Islet of Langerhans (tissue), 1 donor: ENCODE measurements around a stretch of chr15.

GRCh38 chr15:94080256-94080725, 151.1 kb upstream of the MCTP2 start:
- RRBS = no CpG with 5 or more reads among the region's 7 CpGs

- RRBS = no CpG with 5 or more reads among the region's 6 CpGs
Observed at GRCh38 chr15:94080726-94081025, 150.7 kb upstream of the MCTP2 start.

- RRBS = no CpG with 5 or more reads among the region's 5 CpGs
Observed at GRCh38 chr15:94206351-94206852, 25.0 kb upstream of the MCTP2 start.

- RRBS = no CpG with 5 or more reads among the region's 10 CpGs
Observed at GRCh38 chr15:94229389-94230448, 1.6 kb upstream of the MCTP2 start.

DNA sequence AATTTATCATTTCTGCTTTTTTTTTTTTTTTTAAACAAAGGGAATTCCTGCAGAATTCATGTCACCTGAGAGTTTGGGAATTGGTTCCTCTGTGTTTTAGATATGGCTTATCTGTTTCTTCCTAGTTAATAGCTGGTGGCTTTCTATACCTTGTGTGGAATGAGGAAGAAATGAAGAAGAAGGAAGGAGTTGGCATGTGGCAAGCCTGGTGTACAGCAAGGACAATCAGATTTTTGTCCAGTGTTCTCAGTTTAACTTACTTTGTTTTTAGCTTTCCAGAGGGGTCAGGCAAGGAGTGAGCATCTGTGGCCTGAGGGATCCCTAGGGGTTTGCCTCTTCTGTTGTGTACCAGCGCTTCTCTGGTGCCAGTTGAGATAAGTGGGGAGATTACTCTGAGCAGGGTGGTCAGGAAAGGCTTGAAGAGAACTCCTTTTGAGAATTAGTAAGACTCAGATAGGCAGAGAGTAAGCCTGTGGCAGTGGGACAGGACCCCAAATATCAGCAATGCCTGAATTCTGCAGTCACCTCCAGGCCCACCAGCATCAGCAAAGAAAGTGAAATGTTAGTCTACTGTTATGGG, 70.5 kb downstream of the MCTP2 start:
- RRBS = no CpG with 5 or more reads among the region's 1 CpG

DNA sequence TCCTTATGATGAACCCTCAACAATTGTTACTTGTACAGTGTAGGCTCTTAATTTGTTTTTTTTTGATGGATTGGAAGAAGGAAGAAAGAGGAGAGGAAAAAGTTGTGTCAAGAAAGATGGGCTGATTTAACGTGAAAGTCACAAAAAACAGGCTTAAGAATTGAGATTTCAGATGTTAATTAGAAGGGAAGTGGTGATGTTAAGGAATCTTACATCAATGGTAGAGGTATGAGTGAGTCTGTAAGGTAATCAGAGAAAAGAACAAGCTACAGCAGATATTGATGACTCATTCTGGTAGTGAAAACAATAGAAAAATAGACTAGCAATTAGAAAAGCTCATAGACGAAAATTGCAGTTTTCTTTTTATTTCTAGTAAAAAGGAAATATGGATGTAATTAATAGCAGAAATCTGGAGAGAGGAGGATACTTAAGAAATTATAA, 559.6 kb downstream of the MCTP2 start:
- RRBS = no CpG with 5 or more reads among the region's 2 CpGs

DNA sequence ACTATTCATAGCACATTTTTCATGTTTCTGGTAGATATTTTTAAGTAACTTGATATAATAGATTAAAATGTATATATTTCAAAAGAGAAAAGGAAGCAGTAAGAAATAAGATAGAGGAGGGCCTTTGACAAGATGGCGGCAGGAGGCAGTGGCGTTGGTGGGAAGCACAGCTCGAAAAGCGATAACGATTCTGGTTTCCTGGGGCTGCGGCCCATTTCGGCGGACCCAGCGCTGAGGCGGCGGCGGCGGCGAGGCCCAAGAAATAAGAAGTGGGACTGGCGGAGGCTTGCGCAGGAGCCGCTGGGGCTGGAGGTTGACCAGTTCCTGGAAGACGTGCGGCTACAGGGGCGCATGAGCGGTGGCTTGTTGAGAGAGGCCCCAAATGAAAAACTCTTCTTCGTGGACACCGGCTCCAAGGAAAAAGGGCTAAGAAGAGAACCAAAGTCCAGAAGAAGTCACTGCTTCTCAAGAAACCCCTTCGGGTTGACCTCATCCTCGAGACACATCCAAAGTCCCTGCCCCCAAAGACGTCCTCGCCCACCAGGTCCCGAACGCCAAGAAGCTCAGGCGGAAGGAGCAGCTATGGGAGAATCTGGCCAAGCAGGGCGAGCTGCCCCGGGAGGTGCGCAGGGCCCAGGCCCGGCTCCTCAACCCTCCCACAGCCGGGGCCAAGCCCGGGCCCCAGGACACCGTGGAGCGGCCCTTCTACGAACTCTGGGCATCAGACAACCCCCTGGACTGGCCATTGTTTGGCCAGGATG, 624.2 kb downstream of the MCTP2 start:
- RRBS = no CpG with 5 or more reads among the region's 39 CpGs

GRCh38 chr15:95196159-95197025, 965.0 kb downstream of the MCTP2 start:
- RRBS = no CpG with 5 or more reads among the region's 17 CpGs

DNA sequence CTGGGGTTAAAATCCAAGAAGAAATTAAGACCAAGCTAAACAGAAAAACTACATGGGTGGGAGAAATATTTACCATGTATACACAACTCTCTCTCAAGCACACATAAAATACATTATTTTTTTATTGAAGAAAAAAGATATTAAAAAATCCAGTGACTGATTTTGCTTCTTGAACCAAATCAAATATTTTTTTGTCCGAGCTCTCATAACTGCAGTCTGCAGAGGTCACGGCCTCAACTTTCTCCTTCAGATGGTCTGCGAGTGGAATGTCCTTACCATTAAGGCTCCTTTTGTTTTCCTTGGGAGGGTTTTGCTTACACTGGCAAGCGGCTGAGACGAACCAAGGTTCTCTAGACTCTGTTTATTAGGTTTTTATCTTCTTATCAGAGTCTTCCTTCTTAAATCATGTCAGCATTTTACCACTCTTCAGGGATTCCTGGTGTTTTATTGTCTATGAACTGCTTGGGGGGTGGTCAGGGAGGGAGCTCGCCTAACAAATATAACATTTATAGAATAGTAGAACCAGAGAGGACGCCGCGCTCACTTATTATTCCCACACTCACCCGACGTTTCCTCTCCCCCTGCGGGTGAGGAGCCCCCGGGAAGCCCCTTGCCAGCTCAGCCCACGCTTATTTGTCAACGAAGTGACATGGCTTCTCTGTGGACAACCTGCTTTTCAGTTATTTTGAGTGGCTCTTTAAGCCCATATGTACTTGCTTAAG, 773.6 kb upstream of the NR2F2 start:
- RRBS = no CpG with 5 or more reads among the region's 15 CpGs

DNA sequence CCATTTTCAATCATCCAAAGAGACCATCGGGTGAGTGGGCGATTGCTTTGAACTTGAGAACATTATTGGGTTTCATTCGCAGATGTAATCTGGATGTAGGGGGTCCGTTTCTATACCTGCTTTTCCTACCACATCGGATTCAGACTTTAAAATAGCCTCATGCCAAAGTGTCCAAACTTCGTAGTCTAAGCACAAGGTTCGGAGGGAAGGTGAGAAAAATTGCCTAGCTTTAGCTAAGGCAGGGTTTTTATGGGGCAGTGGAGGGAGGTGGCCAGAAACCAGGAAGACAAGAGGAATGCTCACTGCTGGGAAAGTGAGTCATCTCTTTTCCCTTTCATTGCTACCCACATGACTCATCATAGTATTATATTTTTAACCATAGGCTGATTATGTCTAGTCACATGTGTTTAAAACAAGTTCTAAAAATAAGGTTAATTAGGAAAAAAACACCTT, 773.1 kb upstream of the NR2F2 start:
- RRBS = no CpG with 5 or more reads among the region's 7 CpGs

DNA sequence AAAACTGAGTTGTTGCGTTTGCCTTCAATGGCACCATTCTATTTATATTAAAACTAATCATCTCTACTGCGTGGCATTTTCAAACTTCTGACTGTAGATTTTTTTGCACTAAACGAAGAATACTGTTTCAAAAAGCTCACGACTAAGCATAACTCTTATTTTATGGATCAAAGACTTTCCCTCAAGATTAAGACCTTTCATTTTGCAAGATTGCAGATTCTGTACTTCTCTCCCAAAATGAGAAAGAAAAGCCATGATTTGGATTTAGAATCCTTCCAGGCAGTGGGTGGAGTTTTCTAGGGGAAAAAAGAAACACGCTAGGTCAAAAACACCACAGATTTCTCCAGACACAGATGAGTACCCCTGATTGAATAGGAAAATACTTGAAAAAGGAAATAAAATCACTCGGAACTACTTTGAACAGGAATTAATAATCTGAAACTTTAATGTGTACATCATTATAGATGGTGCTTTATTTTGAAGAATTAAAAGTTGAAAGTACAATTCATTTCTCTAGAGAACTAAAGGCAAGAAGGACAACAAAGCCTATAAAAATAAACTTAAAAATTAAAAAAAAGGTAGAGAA, 617.1 kb upstream of the NR2F2 start:
- RRBS = no CpG with 5 or more reads among the region's 6 CpGs

DNA sequence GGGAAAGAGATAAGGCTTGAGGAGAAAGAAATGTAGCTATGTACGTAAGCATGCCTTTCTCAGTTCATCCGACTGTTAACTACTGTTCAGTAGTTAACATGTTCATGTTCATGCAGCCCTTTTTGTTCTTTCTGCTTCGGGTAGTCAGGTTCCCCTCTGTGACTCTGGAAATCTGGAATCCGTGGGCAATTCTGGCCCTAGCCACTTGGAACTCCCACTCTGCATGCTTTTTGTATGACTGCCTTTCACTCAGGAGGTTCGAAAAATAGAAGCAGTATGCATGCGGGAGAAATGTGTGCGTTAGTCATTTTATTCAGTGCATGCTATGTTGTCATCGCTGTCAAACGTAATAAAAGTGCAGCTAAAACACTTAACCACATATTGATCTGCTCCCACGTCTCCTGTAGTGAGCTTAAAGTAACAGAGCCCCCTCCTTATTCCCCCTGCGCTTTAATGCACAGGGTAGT, 283.1 kb upstream of the NR2F2 start:
- RRBS = no CpG with 5 or more reads among the region's 11 CpGs

DNA sequence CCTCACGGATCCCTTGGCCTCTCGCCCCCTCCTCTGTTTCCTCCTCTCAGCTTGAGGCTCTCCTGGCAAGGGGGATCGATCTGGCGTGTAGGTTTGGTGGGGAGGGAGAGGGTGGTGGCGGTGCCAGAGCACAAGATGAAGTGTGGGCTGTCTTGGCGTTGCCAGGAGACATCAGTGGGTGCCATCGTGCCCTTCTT, 14.2 kb downstream of the NR2F2 start:
- RRBS = no CpG with 5 or more reads among the region's 7 CpGs

DNA sequence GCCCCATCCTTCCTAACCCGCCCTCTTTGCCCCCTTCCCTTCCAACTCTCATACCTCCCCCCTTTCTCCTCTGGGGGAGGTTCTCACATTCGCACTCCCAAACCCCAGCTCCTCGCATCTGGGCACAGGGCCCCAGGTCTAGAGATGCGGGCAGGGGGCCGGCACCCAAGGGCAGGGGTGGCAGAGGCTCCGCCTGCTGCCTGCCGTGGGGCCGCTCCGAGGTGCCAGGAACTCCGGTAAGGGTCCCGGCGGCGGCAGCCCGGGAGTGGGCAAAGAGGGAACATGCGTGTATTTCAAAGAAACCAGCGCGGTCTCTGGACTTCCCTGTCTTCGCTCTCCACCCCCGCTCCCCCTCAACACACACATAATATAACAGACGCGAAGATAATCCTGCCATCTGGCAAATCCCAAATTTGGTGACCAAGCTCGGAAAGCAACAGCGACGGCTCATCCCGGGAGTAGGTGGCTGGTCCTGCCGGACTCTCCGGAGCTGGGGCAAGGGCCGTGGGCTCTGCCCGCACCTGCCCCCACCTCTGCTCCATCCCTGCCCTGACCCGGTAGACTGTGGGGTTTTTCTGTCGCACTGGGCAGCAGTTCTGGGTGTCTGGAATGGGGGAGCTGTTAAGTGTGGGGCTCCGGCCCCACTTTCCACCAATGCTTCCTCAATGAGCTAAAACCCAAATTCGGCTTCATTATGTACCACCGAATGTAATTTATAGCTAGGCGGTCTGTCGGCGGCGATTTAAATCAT, 31.0 kb downstream of the NR2F2 start:
- RRBS = 25% methylated on average over 12 of the region's 38 CpGs

DNA sequence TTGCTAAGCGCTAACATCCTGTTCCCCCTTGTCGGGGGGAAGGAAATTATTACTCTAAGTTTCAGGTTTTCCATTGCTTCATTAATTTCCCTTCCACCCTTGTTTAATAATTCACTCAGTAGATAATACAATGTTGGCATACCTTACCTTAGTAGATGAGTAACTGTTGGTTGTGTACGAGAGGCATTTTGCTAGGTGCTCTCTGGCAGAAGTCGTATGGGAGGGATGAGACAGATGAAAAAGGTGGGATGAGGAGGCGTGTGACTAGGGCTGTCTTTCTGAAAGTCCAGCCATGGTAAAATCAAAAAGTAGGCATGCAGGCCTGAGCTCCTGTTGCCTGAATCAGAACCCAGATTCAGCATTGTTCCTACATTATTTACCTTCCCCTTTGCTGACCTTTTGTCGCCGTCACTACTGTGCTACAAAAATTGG, 641.1 kb upstream of the ARRDC4 start:
- RRBS = no CpG with 5 or more reads among the region's 7 CpGs

GRCh38 chr15:97971729-97972538, 11.4 kb downstream of the ARRDC4 start:
- RRBS = no CpG with 5 or more reads among the region's 8 CpGs

DNA sequence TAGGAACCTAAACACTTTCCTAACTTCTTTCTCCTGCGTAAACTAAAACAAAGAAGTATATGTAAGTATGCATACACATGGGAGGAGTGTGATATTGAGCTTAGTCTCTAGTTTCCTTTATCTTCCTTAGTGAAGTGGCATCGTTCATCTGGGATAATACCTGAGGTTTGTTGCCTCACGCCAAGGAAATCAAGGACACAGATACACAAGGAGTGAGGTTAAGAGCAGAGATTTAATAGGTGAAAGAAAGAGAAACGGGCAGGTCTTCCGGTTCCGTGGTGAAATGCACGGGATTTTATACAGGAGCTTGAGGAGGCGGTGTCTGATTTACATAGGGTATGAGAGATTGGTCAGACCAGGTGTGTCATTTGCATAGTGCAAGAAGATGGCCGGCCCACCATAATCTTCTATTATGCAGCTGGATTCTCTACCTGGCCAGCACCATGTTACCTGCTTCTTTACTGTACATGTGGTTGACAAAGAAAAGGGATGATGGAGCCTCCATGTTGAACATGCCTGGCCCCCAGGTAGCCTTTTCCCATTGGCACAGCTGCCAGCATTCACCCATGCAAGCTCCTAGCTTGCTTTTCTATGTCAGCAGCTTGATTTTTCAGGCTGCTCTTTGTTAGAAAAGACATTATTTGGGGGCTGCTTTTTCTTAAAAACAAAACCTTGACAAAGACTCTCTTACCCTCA, 17.3 kb downstream of the ARRDC4 start:
- RRBS = no CpG with 5 or more reads among the region's 9 CpGs

DNA sequence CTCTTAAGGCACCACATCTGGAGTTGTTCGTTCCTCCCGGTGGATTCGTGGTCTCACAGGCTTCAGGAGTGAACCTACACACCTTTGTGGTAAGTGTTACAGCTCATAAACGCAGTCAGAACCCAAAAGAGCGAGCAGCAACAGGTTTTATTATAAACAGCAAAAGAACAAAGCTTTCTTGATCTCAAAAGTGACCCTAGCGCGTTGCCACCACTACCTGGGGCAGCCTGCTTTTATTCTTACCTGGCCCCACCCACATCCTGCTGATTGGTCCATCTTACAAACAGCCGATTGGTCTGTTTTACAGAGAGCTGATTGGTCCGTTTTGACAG, 143.0 kb downstream of the ARRDC4 start:
- RRBS = no CpG with 5 or more reads among the region's 9 CpGs

GRCh38 chr15:98650433-98651564, 2.5 kb downstream of the IGF1R start:
- RRBS = 11% methylated on average over 8 of the region's 78 CpGs

DNA sequence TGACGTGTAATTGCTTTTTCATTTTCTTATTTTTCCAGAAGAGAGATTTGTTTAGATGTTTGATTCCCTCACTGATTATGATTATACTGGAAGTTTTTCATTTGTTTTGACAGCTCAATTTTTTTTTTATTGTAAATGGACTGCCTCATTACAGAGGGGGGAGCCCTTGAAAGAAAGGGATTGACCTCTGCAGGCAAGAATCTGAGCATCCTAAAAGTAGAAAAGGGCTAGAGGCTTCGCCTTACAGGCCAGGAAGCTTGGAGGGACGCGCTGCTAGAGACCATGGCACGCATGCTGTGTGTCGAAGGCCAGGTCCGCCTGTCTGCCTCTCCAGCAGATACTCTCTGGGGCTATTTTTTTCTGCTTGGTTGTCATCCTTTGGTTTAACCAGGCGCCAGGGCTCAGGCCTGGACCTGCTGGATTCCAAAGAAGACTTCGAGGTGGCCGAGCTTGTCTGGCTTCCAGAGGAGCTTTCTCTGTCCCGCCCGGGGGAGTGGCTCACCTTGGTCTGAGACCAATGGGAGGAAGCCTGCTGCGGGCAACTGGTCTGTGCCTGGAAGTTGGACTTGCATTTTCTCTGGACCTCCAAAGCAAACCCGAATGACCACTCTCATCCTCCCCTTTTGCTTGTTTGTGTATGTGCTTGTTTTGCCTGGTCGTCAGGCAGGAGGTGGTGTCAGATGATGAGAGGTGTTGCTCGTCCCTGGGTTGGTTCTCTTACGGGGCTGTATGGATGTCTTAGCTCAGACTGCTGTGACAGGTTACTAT, 19.1 kb downstream of the IGF1R start:
- RRBS = no CpG with 5 or more reads among the region's 17 CpGs